BE2C (cell line): ENCODE measurements around a stretch of chr6.

GRCh38 chr6:6008340-6009498 is 2.0 kb upstream of the NRN1 start:
- RRBS, result 2% methylated on average over 19 of the region's 75 CpGs

- RRBS, result no CpG with 5 or more reads among the region's 4 CpGs
These were observed 114.9 kb downstream of the LY86 start for GRCh38 chr6:6703399-6703866.

DNA sequence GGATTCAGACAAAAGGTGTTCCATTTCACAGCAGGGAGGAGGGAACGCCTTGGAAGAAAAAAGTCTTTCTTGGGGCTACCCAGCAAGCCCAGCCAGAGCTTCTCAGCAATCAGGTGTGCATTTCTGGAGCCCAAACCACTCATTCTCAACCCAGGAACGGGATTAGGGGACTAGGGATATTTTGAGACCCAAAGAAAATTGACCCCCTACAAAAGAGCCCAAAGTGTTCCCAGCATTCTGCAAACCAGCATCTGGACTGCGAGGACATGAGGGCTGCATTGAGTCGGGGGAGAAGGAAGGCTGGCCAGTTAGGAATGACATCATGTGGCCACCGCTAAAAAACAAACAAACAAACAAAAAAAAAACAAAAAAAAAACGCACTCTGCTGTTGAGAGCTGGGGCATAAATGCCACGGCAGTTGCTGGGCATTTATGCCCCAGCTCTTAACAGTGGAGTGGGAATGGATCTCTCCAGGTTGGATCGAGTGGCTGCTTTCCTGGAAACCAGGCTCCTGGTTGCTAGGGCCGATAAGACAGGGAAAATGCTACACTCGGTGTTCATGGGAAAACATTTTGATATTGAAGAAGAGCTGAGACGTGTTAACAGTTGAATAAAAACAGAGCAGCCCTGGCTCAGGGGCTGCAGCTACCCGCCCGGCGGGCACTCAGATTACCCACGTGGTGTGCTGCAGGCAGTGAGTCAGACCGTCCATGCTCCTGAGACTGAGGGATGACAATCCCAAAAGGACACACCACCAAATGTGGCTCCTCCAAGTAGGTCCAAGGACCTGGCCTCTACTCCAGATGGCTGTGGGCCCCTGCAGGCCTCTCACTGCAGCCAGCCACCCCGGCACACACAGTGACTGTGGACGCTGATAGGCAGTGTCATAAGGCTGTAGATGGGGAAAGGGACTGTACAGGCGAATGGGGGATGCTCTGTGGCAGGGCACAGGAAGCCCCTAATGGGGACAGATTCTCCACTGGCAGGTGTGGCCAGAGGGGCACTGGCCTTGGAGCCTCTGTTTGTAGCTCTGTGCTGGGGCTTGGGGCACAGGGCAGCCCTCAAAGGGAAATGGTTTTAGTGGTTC is 237.5 kb downstream of the LY86 start:
- RRBS, result no CpG with 5 or more reads among the region's 19 CpGs

DNA sequence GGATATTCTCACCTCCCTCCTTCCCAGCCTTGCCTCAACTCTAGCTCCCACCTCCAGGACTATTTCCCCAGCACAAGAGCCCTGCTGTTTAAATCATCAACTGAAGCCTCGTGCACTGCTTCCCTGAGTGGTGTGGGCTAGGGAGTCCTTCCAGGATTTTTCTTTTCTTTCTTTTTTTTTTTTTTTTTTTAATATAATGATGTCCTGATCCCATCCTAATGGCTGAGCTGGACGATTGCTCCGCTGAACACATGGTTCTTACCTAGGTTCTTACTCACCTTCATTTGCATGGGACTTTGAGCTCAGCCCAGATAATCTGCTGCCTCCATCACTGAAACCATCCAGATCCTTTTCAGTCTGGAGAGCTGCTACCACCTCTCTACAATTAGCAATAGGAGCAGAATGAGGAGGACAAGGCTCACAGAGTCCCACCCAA is 246.5 kb upstream of the RREB1 start:
- RRBS, result no CpG with 5 or more reads among the region's 3 CpGs

DNA sequence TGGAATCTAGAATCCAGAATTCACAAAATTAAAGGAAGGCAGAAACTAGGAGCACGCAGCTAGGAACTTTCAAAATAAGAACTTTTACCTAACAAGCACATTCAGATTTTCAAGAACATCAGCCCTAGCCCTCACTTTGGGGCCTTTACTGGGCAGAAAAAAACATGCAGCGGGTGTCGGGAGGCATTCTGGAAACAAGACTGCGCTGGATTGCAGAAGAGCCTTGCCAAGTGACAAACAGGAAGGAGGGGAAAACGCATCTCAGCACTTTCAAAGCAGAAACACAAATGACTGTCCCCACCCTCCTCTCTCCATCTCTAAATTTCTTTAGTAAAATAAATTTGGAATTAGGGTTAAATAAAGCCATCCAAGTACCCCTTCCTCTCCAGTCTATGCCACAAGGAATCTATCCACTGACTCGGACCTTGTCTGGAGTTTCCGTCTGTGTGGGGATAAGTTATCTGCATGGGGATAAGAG is 74.5 kb upstream of the RREB1 start:
- RRBS, result no CpG with 5 or more reads among the region's 7 CpGs

DNA sequence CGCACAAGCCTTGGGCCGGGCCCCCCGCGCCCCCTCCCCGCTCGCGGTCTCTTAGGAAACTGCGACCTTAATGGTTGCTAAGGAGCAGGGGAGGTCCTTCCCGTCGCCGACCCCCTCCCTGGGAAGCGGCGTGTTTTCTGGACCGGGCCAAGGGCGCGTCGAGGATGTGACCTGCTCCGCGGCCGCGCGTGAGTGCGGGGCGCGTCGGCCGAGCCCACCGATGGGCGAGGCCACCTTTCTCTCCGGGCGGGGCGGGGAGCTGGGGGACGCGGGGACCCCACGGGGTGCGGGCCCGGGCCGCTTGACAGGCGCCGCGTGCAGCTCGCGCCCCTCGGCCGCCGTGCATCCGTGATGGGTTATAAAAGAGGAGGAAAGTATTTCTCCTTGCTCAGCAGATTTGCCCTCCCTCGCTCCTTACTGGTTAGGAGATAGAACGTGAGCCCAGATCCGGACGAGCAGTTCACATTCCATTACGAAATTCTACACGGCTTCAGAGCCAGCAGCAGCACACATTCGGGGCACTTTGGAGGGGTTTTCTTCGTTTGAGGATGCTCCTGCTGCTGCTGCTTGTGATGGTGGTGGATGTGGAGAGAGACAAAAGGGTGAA is 1.6 kb downstream of the RREB1 start:
- RRBS, result 6% methylated on average over 18 of the region's 55 CpGs

DNA sequence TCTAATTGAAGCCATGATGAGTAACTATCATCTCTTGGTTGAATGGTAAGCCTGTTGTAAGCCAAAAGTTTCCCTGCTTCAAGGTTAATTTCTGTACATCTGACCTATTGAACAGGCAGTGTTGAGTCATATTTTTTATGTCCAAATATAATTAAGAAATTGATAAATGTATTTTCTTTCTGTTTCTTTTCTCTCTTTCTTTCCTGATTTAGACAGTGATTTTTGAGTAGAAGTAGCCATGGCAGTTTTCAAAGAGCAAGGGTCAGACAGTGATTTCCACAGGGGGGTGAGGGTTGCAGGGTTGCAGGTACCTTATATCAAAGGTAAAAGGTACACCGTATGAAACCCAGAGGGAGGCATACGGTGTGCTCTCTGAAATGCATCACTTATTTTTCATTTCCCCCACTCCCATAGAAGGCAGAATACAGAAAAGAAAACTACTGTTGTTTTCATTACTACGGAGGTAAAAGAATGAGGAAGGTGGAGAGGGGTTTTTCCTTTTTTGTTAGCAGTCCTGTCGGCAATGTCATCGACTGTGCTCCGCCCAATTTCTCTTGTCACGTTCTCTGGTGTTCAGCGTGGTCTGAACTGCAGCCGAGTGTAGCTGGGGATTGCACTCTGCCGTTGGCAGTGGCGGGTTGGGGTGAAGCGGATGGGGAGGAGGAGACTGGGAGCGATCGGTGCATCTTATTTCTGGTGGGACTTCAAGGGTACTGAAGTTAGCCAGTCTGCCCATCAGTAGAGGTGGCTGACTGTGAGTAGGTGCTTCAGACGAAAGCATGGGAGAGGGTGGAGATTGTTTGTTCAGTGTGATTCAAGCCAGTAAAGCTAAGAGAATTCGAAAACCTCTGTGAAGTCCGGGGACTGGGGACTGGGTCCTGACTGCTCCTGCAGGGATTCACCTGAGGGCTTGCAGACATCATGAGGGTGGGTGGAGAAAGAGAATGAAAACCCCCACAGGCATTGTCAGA is 4.8 kb downstream of the RREB1 start:
- RRBS, result no CpG with 5 or more reads among the region's 17 CpGs

DNA sequence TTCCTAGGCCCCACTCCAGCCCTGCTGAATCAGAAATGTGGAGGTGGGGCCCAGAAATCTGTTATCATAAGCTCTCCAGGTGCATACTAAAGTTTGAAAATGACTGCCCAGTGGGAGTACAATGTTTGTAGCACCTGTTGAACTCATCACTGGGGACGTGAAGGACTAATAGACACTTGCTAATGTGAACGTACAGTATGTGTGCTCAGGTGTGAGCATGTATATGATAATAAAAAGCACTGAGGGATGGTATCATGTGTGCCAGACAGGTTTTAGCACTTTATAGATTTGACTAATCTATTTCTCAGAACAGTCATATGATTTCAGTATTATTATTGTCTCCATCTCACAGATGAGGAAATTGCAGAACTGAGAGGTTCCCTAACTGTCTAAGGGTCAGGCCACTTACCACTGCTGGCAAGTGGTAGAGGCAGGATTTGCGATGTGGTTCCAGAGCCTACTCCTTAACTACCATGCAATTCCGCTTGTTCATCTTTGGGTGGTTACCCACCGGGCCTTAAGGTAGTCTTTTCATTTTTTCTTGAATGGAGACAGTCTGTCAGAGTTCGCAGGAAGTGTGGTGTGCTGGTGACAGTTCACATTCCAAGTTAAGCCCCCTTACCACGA is 46.6 kb downstream of the RREB1 start:
- RRBS, result no CpG with 5 or more reads among the region's 7 CpGs

GRCh38 chr6:7166112-7167244 is 58.7 kb downstream of the RREB1 start:
- RRBS, result no CpG with 5 or more reads among the region's 18 CpGs

GRCh38 chr6:7168317-7168568 is 60.5 kb downstream of the RREB1 start:
- RRBS, result no CpG with 5 or more reads among the region's 2 CpGs

DNA sequence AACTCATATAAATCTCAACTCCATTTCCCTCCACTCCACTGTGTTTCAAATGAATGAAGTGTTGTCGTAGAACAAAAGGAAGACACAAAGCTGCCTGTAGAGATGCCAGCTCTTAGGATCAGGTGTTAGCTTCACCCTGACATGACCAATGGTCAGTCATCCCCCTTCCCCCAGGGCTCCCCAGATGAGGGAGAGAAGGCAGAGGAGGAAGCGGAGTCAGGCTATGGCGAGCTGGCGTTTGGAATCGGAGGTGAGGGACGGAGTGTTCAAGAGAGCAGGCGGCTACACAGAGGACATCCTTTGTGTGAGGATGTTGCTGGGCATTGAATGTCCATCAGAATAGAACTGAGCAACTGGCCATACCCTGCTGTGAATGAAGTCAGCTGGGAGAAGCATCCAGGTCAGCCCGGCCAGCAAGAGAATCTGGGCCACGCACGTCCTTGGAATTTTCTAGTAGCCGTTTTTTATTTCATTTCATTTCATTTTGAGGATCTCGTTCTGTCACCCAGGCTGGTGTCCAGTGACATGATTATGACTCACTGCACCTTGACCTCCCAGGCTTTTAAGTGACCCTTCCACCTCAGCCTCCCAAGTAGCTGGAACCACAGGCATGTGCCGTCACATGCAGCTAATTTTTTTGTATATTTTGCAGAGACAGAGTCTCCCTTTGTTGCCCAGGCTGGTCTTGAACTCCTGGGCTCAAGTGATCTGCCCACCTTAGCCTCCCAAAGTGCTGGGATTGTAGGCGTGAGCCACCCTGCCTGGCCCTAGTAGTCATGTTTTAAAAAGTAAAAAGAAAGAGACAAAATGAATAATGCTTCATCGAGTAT is 97.9 kb downstream of the SSR1 start:
- RRBS, result no CpG with 5 or more reads among the region's 15 CpGs

DNA sequence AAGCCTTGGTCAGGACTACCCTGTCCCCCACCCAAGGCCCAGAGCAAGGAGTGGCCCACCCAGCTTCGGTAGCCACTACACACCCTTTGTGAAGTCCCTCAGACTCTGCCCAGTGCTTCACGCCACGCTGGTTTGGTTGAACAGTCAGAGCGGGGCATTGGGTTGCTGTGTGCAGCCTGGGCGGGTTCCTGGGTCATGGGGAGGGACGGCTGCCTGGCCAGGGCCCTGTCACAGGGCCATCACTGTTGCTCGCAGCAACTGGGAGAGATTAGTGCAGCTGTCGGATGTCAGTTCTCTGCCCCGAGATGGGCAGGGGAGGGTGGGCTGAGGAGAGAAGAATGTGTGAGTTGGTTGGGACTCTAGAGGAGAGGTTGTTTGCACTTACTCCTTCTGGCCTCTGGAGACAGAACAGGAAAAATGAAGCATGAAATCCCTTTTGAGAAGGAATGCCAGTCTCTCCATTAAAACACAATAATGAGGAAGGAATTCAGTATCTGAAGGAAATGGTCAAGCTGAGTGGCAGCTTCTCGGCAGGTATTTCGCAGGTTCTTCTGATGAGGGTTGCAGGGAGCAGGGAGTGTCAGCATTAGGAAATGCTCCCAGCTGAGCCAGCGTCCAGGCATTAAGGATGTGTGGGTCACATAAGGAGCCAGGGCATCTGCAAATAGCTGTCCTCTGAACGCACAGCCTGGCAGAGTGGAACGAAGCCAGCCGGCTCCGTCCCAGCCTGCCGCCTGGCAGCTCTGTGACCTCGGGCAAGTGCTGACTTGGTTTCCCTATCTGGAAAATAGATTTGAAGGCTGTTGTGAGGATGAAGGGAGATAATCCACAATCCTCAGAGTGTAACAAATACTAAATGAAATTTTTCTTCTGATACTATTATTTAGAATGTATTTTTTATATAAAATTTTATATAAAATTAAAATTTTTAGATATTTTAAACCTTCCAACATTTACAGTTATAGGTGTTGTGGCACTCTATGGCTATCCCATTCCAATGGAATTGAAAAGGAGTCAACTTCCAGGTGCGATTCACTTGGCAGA is 95.8 kb downstream of the SSR1 start:
- RRBS, result no CpG with 5 or more reads among the region's 19 CpGs

DNA sequence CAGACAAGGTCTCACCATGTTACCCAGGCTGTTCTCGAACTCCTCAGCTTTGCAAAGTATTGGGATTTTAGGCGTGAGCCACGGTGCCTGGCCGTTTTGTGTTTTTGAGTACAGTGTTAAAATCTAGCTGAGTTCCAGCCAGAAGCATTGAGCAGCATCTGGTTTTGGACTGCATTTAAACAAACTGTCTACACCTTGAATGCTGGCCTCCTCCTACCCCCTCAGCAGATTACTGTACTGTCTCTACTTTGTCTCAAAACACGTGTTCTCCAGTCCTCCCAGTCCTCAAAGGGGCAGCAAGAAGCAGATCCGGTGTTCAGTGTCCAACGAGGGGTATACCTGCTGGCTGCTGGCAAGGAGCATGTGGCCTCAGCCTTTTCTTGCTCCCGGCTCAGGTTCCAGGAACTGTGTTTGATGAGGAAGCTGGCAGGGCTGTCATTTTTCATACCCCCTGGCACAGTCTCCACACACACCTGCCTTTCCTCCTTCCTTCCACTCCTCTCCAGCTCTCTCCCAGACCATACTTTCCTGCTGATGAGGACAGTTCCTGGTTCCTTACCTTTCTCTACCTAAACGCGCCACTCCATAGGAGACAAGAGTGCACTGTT is 77.4 kb downstream of the SSR1 start:
- RRBS, result 63% methylated on average over 3 of the region's 10 CpGs

GRCh38 chr6:7254877-7255558 is 58.0 kb downstream of the SSR1 start:
- RRBS, result no CpG with 5 or more reads among the region's 11 CpGs

GRCh38 chr6:7289430-7290074 is 23.4 kb downstream of the SSR1 start:
- RRBS, result no CpG with 5 or more reads among the region's 5 CpGs

DNA sequence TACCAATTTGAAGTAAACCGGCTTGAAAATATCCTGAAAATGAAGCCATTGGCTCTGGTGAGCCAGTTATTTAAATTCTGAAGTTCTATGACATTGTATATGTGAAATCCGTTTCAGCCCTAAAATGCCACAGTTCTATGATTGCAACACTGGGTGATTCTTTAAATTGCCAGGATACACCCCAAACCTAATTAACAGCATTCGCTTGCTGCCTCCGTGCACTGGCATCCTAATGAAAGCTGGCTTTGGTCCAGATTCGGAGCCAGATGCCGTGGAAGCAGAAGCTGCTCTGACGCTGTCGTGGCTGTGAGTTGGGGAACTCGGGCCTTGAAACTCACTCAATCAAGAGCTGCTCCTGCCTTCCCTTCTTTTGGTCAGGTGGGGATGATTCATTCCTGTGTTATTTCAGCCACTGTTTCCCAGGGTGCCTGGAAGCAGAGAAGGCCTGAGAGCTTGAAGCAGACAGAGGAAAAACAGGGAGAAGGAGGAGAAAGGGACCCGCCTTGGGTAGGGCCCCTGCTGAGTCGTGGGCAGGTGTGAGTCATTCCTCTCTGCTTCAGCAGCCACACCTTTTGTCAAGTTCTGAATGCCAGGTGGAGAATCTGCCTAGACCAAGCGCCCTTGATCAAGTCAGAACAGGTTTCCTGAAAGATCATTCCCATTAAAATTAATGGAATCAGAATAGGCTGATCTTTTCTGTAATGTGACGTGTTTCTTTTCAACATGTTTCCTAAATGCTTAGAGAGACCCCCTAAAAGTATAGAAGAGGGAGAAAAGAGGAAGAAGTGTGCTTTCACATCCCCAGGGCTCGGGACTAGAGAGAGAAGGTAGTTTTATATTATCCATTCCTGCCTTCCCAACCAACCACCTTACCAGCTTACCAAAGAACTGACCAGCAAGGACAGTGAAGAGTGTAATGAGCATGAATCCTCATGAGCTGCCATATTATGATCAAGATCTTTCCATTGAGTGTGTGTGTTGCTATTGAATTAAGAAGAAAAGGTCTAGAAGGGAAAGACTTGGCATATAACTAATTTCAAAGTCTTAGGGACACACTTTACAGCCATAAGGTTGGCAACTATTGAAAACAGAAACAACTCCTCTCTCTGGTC is 36.0 kb upstream of the DSP start:
- RRBS, result no CpG with 5 or more reads among the region's 14 CpGs

- RRBS, result no CpG with 5 or more reads among the region's 7 CpGs
These were observed 19.7 kb upstream of the SNRNP48 start for GRCh38 chr6:7570146-7570753.

- RRBS, result no CpG with 5 or more reads among the region's 6 CpGs
These were observed 62.7 kb upstream of the EEF1E1 start for GRCh38 chr6:8165118-8165317.

GRCh38 chr6:8644774-8644973 is 209.3 kb upstream of the SLC35B3 start:
- RRBS, result no CpG with 5 or more reads among the region's 3 CpGs

DNA sequence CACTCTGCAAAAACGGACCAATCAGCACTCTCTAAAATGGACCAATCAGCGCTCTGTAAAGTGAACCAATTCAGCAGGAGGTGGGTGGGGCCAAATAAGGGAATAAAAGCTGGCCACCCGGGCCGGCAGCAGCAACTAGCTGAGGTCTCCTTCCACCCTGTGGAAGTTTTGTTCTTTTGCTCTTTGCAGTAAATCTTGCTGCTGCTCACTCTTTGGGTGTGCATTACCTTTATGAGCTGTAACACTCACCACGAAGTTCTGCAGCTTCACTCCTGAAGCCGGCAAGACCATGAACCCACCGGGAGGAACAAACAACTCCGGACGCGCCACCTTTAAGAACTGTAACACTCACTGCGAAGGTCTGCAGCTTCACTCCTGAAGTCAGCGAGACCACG is 746.5 kb downstream of the TFAP2A start:
- RRBS, result no CpG with 5 or more reads among the region's 13 CpGs